HEK293 (cell line): ENCODE measurements around a stretch of chr19.

DNA sequence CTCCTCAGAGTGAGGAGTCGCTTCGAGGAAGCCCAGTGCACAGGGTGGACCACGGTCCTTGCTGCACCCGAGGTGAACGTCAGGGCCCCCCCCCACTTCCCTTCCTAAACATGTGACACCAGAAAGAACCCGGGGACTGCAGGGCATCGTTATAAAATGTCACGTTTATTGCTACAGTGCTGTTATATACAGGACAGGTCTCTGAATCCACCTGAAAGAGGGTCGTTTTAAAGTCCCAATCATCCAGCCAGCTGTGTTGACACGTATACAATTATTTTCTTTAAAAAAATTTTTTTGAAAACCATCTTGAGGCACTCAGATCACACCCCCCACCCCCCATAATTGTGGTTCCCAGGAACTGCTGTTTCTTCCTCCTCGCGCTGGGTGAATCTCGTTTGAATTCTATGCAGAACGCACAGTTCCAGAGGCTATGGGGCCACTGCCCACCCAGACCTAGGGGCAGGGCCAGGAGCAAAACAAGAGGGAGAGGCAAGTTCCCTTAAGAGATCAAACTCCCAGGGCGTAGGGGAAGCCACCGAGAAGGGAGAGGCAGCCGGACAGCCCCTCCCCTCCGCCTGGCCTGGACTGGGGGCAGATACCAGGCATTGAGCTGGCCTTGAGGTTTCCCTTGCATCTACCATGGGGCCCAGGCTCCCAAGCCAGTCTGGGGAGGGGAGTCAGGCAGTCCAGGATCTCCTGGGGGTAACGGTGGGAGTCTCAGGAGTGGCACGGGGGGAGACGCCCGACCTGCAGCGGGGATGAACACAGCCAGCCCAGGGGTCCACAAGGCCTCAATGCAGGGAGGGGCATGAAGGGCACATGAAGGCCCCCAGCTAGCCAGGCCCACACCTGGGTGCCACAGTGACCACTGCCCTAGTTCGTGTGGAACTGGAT lies 4.1 kb upstream of the UQCR11 start:
- PRO-cap = no peak
- RRBS, 2 experiments = no CpG with 5 or more reads among the region's 24 CpGs

DNA sequence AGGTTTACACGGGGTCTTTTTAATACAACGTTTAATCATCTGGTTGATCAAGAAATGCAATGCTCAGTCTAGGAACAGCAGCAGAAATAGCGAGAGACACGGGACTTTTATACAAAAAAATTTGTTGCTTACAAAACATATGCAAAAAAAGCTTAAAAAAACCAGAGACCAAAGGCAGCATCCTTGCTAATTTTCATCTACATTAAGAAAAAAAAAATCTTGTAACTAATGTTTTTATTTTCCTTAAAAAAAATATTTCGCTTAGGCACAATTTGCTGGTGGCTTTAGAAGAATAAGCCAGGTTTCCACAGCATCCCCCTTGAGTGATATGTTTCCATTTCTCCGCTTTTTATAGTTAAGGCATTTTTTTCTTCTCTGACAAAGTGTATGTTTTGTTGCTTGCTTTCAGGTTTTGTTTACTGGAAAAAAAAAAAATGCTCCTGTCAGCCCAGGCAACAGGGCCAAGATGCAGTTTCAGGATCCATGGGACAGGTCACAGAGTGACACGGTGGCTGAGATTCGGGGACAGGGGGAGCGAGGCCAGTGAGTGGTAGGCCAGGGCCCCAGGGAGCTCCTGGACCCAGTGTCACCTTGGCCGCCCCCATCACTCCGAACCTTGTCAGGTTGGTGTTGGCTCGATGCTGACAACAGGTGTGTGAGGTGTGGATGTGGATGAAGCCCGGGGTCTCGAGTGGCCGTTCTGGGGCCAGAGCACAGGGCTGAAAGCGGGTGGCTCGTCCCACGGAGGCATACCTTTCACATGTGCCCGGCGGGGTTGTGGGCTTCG lies 5.9 kb upstream of the UQCR11 start:
- PRO-cap = no peak
- RRBS, 2 experiments = 87 to 97% methylated on average over 6 of the region's 21 CpGs

GRCh38 chr19:1643318-1643852 lies 9.0 kb downstream of the TCF3 start:
- PRO-cap = no peak
- RRBS, 2 experiments = no CpG with 5 or more reads among the region's 10 CpGs

DNA sequence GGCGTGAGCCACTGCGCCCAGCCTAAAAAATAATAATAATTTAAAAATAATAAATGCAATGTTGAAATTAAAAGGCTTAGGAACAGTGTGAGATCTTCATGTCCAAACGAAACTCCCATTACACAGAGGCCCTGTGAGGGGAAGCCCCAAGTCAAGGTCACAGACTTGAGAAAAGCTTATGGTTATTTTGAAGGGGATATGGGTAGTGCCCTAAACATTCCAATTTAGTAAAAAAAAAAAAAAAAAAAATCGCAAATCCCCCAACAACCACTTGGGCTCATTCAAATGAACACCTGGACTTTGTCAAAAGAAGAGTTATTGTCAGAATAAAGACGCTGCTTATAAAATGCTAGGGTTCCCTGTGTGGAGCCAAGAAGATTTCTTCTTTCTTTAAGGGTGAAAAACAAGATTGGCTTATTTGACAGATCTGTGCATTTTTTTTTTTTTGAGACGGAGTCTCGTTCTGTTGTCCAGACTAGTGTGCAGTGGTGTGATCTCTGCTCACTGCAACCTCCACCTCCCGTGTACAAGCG lies 25.7 kb upstream of the ONECUT3 start:
- PRO-cap = no peak
- RRBS, 2 experiments = no CpG with 5 or more reads among the region's 9 CpGs

GRCh38 chr19:1748984-1750015 lies 4.0 kb upstream of the ONECUT3 start:
- PRO-cap = no peak
- RRBS, 2 experiments = 3 to 13% methylated on average over 42 to 56 of the region's 117 CpGs

DNA sequence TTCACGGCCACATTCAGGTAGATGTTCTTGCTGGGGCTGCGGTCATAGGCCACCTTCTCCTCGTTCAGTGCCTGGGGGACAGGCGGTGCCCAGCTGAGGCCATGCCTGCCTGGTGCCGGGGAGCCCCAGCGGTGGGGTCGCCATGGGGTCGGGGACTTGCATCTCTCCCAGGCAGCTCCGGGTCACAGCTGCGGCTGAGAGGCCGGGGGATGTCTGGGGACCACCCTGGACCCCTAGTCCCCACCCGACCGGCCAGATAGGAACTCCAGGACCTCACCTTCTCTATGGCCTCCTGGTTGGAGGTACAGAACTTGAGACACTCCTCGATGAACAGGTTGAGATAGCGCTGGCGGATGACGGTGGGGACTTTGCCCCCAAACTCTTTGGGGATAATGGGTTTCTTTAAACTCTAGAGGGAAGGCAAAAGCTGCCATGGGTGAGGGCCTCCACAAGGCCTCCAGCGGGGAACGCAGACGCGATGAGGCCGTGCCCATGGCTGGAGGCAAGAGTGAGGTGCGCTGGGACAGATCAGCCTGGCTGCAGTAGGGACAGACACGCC lies 8.0 kb upstream of the ATP8B3 start:
- PRO-cap = no peak
- RRBS, 2 experiments = 94 to 95% methylated on average over 6 to 8 of the region's 24 CpGs

- PRO-cap = no peak
- RRBS, 2 experiments = 97% methylated on average over 16 of the region's 38 CpGs
Observed at GRCh38 chr19:1828224-1828741, 16.2 kb upstream of the ATP8B3 start.

DNA sequence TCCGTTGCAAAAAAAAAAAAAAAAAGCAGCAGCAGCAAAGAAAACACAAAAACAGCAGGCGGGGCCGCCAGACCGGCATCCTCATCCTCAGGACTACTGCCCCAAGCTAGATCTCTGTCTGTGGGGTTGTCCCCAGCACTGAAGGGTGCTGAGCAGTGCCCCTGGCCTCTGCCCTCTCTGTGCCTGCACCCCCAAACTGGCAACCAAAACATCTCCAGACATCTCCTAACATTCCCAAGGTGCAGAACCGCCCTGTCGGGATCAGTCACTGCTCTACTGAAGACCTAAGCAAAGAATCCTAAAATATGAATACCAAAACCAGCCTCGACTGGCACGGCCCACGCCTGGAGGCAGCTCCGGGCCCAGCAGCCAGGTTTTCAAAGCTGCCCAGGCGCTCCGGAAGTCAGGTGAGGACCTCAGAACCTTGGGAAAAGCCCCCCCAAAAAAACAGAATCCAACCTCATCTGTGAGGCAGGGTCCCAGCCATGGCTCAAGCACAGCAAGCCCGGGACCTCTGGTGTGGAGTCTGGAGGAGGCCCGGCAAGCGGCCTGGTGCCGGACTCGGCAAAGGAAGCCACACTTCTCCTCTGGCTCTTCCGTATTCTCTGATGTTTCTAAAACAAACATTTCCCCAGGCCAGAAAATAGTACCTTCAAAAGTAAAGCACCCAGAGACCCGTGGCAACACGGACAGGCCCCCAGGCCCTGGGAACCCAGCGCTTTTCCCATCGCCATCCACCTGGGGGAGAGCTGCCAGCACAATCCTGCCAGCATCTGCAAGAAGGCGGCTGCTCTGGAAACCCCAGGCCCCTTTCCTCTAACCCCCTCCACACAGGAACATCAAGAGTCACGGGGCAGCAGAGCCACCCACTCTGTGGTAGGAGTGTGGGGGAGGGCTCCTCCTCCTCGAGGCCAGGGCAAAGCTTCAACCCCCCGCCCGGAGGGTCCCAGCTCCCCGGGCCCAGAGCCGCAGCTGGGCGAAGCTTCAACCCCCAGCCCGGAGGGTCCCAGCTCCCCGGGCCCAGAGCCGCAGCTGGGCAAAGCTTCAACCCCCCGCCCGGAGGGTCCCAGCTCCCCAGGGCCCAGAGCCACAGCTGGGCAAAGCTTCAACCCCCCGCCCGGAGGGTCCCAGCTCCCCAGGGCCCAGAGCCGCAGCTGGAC lies 5.7 kb downstream of the REXO1 start:
- PRO-cap = no peak
- RRBS, 2 experiments = 82 to 89% methylated on average over 3 to 4 of the region's 38 CpGs

DNA sequence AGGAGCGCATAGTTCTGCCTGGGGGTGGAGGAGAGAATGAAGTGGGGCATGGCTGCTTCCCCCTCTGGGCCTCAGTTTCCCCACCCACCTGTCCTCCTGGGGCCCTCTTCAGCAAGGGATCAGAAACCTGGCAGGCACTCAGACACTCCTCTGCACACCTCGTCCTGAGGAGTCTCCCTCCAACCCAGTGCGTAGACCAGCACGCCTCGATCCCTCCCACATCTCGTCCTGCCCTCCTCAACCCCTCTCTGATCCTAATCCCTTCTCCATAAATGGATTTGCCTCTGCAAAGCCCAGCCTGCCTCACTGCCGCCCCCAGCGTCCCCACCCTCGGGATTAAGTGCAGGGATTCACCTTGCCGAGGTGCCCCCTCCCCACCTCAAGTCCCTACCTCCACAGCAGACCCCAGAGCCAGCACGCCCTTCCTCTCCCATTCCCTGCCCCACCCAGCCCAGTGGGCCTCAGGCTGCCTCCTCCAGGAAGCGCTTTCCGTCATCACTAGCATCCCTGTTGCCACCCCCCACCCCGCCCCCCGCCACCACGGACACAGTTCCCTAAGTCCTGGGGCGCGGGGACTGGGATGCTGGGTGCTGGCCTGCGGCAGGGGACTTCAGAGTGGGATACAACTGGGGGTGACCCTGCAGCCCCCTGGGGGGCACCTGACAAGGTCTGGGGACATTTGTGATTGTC lies 4.1 kb downstream of the KLF16 start:
- PRO-cap = no peak
- RRBS, 2 experiments = no CpG with 5 or more reads among the region's 19 CpGs

GRCh38 chr19:1872287-1873444 lies 9.3 kb upstream of the KLF16 start:
- PRO-cap = no peak
- RRBS, 2 experiments = 92 to 96% methylated on average over 14 of the region's 48 CpGs

DNA sequence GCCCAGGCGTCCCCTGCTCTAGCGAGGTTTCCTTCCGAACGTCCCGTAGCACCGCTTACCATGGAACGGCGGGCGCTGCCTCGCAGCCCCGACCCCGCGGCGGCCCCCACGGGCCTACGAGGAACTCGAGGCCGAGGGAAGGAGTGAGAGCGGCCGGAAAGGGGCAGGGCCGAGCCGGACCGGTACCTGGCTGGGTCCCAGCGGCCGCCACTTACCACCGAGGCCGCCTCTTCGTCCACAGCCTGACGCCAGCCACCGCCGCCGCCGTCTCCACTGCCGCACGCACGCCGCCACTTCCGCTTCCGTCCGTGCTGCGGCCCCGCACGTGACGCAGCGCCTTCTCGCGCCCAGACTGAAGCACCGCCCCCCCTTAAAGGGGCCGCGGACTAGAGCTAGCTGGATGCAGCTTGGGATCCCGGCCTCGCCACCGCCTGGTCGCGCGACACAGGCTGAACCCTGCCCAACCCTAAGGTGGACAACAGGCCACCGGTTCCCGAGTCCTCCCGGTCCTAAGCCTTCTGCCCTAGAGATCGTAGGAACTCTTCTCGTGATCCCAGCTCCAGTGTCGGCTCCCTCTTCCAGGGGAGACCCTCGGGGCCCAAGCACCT lies 9.3 kb downstream of the ABHD17A start:
- PRO-cap = bidirectional peak, plus-strand start at position 373 of the sequence, minus-strand start at position 275 of the sequence
- RRBS, 2 experiments = 2% methylated on average over 7 of the region's 63 CpGs

DNA sequence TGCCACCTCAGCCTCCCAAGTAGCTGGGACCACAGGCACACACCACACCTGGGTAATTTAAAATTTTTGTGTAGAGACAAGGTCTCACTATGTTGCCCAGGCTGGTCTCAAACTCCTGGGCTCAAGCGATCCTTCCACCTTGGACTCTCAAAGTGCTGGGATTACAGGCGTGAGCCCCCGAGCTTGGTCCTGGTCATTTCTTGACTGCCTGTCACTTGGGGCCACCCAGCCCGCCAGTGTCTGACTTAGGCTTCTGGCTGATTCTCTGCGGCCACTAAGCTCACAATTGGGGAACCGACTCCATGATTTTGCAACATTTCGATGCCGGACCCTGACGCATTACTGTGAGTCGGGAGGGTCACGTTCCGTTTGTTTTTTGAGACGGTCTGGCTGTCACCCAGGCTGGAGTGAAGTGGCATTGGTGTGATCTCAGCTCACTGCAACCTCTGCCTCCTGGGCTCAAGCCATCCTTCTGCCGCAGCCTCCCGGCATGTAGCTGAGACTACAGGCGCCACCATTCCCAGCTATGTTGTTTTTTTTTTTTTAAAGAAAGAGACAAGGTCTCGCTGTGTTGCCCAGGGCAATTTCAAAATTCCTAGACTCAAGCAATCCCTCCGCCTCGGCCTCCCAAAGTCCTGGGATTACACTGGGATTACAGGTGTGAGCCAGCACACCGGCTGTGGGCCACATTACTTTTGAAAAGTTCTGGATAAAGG lies 3.3 kb upstream of the ADAT3 start:
- PRO-cap = no peak
- RRBS, 2 experiments = no CpG with 5 or more reads among the region's 20 CpGs

GRCh38 chr19:1927671-1928176 lies 13.2 kb upstream of the CSNK1G2 start:
- PRO-cap = no peak
- RRBS, 2 experiments = no CpG with 5 or more reads among the region's 7 CpGs

DNA sequence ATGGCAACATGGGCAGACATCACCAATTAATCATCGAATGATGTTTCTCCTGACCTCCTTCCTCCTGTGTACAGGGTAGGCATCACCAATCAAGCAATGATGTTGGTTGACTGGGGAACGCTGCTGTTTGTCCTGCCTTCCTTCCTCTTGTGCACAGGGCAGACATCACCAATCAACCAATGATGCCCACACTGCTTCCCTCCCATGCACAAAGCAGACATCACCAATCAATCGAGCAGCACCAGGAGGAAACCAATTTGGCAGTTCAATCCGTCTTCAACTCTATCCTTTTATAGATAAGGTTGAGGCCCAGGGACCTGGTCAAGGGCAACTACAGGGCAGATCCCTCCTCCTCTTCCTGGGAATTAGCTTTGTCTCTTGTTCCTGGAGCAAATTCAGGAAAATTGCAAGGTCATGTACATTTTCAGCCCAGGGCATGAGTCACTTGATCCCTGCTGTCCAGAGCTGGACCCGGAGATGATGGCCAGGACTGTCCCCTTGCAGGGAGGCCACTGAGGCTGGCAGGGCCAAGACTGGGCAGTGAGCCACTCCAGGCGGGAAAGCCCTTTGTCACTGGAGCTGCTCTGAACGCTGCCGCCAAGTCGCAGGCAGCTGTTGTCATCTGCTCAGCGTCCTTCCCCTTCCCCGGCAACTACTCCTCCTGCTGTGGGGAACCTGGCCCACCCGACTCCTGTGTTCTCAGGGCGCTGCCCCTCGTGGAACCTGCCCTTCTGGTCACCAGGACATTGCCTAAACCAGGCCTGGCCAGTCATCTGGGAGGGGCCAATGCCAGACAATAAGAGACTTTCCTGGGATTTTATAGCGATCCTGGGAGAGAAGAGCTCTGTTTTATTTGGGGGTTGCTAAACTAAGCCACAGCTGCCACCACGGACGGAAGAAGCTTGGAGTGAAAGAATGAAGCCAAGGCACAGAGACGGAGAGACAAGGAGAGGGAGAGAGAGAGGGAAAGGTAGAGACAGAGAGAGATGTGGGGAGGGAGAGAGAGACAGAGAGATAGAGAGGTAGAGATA lies 5.1 kb upstream of the CSNK1G2 start:
- PRO-cap = no peak
- RRBS, 2 experiments = no CpG with 5 or more reads among the region's 18 CpGs

GRCh38 chr19:1941592-1942324 lies 786 bp downstream of the CSNK1G2 start:
- PRO-cap = unidirectional peak, minus-strand start at chr19:1941844; bidirectional peak, plus-strand start at chr19:1942196, minus-strand start at chr19:1942123
- RRBS, 2 experiments = 3 to 4% methylated on average over 4 to 9 of the region's 42 CpGs

- PRO-cap = no peak
- RRBS, 2 experiments = 1 to 2% methylated on average over 8 of the region's 28 CpGs
Observed at GRCh38 chr19:1942325-1942950, 1.5 kb downstream of the CSNK1G2 start.

DNA sequence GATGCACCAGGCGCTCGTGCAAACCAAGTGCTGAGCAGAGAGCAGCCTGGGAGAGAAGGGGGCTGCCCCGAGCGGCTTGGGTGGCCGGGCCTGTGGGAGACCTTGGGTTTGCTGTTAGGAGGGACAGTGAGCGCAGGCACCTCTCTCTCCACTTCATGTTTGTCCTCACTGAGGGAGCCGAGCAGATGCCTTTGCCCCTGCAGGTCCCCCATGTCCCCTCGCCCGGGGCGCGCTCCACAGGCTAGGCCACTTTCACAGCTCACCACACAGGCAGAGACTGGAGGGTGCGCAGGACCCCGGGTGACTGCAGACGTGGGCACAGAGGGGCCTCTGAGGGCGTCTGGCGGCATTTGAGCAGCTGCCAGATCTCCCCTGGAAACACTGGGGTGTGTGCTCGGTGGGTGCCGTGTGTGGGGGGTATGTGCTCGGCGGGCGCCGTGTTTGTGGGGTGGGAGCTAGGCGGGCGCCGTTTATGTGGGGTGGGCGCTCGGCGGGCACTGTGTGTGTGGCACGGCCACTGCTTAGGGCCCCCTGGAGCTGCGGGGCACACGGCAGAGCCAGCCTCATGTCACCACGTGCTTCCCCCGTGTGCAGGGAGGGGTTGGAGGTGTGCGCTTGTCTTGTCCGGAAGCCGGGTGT lies 16.5 kb downstream of the CSNK1G2 start:
- PRO-cap = no peak
- RRBS, 2 experiments = 90 to 93% methylated on average over 7 to 10 of the region's 36 CpGs

DNA sequence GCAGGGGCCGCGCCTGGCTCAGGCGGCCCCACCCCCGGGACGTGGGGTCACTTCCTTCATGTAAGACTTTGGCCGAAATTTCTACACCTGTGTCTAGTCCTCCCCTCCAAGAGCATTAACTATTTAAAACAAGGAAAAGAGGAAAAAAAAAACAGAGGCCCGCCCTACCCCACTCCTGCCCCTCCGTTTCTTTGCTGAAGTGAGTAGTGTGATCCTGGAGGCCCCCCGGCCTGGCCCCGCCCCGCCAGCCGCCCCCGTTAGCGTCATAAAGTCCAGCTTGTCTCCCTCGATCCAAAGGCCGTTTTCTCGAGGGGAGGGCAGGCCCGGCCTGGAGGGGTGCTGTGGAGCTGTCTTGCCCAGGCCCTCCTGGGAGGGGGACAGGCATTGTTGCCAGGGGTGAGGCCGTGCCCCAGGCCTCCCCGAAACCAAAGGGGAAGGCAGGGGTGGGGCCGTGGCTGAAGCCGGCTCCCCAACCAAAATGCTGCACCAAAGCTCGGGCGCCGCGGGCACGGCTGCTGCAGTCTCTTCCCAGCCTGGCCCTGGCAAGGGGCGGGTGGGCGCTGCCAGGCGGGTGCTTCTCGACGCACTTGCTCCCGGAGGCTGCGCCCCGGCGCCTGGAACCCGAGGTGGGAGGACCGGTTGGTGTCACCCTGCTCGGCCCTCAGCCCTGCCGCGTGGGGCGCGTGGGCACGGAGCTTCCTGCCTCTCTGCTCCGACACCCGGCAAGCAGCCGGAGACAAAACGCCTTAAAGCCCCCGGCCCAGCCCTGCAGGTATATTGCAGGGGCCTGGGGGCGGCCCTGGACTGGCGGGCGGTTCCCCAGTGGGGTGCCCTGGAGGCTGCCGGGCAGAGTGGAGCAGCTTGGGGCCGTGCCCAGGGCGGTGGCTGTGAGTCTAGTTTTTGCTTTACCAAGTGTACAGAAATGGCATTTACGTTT lies 34.9 kb downstream of the BTBD2 start:
- PRO-cap = no peak
- RRBS, 2 experiments = 96 to 98% methylated on average over 8 of the region's 56 CpGs

- PRO-cap = no peak
- RRBS, 2 experiments = 92 to 93% methylated on average over 4 to 5 of the region's 16 CpGs
Observed at GRCh38 chr19:2041049-2041667, 9.9 kb downstream of the MKNK2 start.

DNA sequence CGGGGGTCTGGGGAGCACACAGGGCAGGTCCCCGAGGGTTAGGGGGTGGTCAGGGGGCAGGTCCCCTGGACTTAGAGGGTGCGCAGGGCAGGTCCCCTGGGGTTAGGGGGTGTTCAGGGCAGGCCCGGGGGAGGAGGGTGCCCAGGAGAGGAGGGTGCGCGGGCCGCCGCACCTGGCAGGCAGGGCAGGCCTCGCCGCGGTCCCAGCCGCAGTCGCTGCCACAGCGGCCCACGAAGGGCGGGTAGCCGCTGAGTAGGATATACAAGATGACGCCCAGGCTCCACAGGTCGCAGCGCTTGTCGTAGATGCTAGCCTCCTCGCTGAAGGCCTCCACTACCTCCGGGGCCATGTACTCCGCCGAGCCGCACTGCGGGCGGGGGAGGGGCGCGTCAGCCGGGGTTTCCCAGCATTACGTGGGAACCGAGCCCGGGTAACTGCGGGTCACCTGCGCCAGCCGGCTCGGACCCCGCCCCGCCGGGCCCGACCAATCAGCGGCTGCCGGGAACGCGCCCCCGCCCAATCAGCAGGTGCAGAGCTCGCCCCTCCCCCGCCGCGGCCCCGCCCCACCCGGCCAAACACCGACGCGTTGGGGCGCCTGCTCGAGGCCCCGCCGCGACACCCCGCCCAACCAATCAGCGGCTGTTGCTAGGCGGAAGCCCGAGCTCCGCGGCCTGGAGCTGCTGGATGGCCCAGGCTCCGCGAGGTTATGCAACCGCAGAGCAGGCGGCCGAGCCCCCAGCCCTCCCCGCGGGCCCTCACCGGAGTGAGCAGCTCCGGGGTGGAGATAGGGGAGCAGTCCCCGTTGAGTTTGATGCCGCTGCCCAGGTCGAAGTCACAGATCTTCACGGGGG lies 9.2 kb downstream of the MKNK2 start:
- PRO-cap = bidirectional peak, plus-strand start at position 758 of the sequence, minus-strand start at position 369 of the sequence
- RRBS, 2 experiments = 1 to 15% methylated on average over 19 of the region's 80 CpGs